SK-MEL-5 (cell line): ENCODE measurements around a stretch of chr2.

DNA sequence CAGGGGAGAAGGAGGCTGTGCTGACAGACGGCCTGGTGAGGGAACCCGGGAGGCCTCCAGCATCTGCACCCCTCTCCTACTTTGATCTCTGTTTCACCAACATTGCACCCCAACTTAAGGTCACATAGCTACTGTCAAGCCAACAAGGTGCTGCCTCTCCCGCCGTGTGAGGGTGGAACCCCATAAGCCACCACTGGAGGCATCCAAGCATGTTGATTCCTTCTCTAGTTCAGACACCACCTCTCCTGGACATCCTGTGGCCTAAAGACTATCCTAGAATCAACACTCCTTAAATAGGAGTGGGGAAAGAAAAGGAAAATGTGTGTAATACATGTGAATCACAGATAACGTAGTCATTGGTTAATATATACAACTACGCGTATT, 3.5 kb upstream of the RNPEPL1 start:
RAMPAGE:
- cytosol, long total RNA: no peak
- long total RNA: no peak
- nucleus, long total RNA: no peak

DNA sequence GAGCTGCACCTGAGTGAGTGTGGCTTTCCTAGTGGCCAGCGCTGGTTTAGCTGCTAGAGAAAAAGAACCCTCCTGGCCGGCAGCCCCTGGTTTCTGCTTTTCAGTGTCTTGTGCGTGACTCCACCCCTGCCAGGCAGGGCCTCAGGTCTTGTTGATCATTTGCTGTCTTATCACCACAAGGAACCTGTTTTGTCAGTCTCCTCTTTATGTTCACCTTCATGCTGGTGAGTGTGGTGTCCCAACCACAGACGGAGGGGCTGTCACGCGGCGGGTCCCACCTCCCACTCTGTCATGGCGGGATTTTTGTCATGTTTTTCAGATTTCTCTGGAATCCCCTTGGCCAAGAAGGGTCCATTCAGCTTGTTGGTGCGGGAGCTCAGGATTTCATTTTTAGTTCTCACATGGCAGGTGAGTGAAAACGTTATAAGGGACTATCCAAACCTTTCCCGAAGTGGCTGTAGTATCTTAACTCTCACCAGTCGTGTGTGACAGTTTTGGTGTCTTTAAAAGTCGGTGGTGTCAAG, 3.5 kb upstream of the AQP12B start:
RAMPAGE:
- cytosol, long total RNA: no peak
- long total RNA: no peak
- nucleus, long total RNA: no peak

DNA sequence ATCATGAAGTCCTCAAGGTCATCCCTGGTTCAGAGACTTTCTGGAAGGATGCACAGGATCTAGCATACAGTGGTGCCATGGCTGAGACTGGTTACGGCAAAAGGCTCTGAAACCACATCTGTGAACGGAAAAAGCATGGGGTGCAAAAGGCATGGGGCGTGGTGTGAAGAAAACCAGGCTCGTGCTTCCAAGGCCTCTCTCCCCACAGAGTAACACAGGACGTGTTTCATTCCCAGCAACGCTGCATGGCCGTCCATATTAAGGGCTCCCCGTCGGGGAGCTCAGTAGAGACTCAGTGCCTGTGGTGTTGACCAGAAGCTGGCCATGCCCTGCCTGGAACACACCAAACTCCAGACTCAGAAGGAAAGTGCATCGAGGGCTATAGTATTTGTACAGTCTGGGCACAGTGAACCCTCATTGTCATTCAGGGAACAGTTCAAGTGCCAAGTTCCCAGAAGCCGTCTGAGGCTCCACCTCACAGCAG, 18.0 kb downstream of the AQP12A start:
RAMPAGE:
- cytosol, long total RNA: no peak
- long total RNA: no peak
- nucleus, long total RNA: no peak

DNA sequence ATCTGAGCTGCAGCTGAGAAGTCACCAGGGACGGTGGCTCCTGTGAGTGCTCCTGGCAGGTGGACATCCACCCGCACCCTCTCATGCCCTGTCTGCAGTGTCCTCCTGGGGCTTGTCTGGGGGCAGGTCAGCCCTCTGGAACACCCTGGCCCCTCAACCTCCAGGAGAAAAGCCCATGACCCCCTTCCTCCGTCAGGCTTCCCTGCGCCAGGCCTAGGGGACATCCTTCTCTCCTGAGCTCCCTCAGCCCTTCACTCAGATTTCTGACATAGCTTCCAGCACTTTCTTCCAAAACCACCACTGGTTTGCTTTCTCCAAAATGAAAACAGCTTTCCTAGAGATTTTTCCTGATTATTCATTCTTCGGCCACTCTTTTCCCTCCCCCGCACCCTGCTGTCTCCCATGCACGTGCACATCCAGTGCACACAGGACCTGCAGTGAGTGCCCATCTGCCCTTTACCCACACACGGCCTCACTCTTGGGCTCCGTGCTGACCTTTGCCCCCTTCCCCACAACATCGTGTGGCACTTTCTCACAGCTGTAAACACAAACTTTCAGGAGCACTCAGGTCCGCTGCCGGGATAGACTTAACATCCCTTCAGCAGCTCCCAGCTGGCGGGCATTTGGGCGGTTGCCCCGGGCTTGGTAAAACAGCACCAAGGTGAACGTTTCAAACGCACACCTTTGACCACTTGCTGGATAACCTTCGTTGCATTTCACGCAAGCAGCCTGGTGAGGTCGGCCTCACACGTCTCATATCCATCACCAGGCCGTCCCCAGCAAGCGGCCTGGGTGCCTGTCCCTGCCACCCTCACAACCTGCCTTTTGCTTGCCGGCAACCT, 25.8 kb downstream of the KIF1A start:
RAMPAGE:
- cytosol, long total RNA: no peak
- long total RNA: no peak
- nucleus, long total RNA: no peak

DNA sequence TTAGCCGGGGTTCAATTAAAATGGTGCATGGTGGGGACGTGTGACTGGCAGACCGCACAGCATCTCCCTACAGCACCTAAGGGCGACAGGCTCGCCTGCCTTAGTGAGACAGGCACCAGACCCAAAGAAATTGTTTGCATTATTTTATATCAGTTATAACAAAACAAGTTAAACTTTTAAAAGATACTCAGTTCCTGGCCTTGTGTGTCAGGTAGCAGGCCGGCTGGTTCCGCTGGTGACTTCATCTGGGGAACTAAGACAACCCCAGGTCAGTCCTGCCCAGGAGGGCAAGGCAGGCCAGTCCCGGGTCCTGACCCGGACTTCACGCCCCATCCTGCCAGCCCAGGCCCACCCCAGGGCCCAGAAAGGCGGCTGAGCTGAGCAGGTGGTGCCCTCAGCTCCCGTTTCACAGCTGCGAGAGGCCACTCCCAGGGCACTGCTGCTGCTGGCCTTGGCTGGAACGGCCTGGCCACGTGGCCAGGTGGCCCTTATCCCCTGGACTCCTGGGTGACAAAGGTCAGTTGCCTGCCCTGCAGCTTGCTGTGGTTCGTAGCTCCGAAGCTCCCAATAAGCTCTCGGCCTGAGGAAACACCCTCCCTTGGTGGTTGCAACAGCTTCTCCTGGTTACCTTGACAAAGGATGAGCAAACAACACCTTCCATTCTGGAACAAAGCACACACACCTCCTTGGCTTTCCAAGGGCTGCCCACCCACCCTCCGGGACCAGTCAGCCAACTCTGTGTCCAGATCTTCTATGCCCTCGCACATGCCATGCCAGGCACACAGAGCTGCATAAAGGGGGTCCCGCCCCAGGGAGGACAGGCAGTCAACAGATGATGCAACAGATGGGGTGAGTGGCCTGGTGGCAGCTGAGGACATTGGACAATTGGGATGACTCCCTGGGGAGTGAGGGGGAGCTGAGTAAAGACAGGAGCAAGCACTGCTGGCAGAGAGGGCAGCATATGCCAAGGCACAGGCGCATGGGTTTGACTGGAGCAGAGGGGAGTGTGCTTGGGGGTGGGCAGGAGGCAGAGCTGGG, 11.3 kb upstream of the AGXT start:
RAMPAGE:
- cytosol, long total RNA: no peak
- long total RNA: no peak
- nucleus, long total RNA: no peak

DNA sequence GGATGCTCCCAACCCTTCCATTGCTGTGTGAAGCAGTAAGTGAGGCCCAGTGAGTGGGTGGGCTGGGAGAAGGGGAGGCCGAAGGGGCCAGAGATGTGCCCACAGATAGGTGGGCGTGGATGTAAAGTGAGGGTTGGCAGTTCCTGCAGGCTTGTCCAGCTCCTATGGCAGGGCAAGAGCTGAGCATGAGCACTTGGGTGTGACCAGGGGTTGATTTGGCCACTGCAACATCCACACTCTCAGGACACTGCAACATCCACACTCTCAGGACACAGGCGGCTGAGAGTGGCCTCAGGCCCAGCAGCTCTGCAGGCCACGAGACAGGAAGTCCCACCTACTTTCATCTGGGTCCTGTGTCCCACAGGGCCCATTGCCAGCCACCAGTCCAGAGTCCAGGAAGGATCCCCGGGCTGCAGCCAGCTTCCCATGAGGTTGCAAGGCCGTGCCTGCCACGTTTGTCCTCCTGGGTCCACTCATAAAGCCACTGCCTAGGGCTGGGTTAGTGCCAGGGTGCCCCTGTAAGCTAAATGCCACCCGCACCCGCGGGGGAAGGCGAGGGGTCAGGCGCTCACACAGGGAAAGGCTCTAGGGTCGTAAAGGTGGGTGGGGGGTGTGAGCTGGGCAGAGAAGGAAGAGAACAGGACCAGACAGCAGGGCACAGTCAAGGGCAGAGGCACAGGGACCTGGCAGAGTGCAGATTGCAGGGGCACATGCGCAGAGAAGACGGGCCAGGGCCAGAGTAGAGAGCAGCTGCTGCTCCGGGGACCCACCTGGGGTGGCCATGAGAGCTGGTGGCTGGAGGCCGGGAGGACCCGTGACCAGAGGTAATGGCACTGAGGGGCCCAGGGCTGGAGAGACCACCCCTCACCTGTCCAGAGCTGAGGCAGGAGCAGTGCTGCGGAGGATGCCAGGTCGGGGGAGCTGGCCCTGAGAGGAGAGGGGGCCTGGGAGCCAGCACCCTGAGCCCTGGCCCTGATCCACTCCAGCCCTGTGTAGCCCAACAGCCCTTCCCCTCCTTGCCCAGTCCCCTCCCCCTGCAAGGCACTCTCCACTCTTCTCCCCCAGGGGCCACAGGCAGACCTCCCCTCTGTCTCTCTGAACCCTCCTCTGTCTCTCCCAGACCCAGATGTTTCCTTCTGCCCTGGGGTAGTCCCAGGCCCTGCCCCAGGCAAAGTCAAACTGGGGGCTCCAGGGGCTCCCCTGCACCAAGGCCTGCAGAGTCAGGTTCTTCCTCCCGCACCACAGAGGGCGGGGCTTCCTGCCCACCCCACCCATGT, 8.0 kb downstream of the AGXT start:
RAMPAGE:
- cytosol, long total RNA: no peak
- long total RNA: no peak
- nucleus, long total RNA: no peak

GRCh38 chr2:240893160-240894166, 2.5 kb downstream of the MAB21L4 start:
RAMPAGE:
- cytosol, long total RNA: no peak
- long total RNA: no peak
- nucleus, long total RNA: no peak

DNA sequence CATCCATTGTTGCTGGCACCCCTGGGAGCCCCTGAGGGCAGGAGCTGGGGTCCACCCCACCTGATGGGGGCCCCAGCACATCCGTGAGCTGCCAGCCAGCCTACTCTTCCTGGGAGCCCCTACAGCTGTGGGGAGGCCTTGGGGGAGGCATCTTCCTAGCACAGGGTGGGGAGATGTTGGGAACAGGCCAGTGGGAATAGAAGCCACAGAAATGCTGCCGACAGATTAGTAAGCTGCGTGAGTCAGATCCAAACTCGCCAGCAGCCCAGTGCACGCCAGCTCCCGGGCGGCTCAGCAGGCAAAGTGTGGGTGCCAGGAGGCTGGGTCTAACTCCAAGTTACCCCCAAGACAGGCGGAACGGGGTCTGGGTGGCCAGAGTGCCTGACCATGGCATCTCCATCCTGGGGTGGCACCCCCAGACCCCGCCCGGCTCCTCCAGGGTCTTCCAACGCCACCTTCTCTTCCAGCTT, 15.2 kb downstream of the CROCC2 start:
RAMPAGE:
- cytosol, long total RNA: no peak
- long total RNA: no peak
- nucleus, long total RNA: no peak

DNA sequence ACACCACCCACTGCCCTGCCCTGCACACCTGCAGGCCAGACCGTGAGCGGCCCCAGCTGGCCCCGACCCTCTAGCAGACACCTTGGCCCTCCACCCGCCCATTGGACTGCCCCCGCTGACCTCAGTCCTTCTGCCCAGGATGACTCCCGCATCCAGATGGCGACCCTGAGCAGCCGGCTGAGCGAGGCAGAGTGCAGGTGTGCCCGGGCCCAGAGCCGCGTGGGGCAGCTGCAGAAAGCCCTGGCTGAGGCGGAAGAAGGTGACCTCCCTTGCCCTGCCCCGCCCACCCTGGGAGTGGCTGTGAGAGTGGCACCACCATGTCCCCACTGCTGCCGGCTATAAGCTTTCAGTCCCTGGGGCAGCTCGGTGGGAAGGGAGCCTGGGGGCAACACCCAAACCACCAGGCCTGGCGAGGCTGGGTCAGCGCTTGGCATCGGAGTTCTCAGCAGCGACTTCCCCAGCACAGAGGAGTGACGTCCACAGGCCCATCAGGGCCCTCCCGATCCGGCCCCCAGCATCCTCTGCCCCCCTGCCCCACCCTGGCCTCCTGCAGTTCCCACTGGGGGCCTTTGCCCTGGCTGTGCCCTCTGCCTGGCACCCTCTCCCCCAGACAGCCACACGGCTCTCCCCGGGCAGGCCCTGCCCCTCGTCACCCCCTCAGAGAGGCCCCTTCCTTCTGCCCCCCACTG, 31.1 kb upstream of the SNED1 start:
RAMPAGE:
- cytosol, long total RNA: no peak
- long total RNA: no peak
- nucleus, long total RNA: no peak

RAMPAGE:
- cytosol, long total RNA: no peak
- long total RNA: no peak
- nucleus, long total RNA: no peak
Observed at GRCh38 chr2:240999549-240999814, 1.1 kb downstream of the SNED1 start.

DNA sequence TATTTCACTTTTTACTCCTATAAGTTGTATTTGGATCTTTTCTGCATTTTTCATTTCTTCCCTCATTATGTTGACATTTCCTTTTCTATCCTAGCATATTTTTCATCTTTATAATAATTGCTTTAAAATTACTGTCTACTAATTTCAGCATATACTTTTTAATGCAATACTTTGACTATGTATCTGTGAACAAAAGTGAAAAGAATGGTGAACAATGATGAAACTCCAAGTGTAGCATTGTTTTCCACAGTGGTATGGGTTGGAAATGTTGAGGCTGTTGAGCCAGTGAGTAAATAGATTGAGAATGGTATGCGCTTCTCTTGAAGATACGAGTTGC, 7.8 kb downstream of the SNED1 start:
RAMPAGE:
- cytosol, long total RNA: no peak
- long total RNA: no peak
- nucleus, long total RNA: no peak

DNA sequence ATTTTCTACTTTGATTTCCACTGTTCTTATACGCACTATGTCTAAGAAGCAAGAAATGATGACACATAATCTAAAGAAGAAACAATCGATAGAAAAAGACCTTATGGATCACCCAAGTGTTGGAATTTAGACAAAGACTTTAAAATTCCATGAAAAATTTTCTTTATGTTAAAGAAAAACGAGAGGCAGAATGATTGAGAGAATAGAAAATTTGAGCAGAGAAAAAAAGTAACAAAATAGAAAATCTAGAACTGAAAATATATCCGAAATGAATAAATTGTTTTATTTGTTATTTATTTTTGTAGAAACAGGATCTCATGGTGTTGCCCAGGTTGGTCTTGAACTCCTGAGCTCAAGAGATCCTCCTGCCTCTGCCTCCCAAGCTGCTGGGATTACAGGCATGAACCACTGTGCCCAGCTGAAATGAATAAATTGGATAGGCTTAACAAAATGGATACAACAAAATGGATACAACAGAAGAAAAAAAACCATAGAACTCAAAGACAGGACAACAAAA, 46.0 kb downstream of the MTERF4 start:
RAMPAGE:
- cytosol, long total RNA: no peak
- long total RNA: no peak
- nucleus, long total RNA: no peak

DNA sequence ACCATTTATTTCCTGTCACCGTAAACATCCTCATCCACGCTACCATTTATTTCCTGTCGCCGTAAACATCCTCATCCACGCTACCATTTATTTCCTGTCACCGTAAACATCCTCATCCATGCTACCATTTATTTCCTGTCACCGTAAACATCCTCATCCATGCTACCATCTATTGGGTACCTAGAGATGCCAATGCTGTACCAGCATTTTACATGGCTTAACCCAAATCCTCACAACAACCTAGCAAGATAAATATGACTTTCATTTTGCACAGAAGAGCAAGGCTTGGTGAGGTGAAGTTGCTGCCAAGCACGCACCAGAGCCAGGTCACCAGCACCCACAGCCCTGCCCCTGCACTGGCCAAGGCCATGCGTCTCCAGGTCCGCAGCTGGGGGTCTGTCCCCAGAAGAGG, 6.9 kb upstream of the MTERF4 start:
RAMPAGE:
- cytosol, long total RNA: no peak
- long total RNA: no peak
- nucleus, long total RNA: no peak

RAMPAGE:
- cytosol, long total RNA: no peak
- long total RNA: no peak
- nucleus, long total RNA: no peak
Observed at GRCh38 chr2:241228603-241229598, 40.4 kb downstream of the ANO7 start.

DNA sequence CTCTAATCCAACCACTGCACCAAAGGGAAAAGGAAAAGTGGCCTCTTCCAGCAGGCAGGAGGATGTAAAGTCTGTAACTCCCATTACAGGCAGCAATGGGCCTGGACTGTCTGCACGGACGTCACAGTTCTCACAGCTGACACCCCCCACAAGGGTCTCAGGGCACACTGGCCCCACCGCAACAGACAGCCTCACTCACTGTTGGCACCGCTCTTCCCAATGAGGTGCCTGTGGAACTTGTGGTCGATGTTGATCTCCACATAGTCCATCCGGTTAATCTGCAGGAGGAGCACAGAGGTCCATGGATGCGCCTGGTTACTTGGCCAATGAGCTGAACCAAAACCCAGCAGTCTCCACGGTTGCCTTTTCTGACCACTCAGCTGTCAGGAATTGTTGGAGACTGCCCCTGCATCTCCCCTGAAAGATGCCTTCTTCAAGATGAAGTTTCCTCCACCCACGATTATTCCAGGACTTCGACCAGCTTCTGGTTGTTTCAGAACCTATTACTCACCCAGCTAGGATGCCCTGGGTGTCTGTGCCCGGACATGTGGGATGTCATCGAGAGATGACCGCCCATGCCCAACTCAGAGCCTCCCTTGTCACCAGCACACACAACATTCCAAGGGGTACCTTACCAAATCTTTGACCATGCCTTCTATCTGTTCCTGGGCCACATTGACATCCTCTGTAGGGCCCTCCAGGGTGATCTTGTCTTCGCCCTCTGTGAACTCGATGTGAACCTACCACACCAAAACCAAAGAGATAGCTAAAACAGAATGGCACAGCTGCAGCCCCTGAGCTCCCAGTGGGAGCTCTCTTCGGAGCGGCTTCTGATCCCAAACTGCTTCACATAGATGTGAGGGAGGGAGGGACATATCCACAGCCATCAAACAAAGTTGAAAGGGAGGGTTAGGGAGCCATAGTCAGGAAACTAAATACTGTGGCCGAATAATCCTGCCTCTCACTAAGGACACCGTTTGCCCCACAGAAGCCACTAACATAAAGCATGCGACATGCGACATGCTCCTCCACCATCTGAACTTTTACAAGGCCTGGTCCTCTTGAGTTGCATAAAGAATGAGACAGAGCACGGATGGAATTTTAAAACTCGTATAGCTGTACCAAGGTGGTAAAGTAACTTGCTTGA, 62.3 kb downstream of the HDLBP start:
RAMPAGE:
- cytosol, long total RNA: no peak
- long total RNA: no peak
- nucleus, long total RNA: no peak

DNA sequence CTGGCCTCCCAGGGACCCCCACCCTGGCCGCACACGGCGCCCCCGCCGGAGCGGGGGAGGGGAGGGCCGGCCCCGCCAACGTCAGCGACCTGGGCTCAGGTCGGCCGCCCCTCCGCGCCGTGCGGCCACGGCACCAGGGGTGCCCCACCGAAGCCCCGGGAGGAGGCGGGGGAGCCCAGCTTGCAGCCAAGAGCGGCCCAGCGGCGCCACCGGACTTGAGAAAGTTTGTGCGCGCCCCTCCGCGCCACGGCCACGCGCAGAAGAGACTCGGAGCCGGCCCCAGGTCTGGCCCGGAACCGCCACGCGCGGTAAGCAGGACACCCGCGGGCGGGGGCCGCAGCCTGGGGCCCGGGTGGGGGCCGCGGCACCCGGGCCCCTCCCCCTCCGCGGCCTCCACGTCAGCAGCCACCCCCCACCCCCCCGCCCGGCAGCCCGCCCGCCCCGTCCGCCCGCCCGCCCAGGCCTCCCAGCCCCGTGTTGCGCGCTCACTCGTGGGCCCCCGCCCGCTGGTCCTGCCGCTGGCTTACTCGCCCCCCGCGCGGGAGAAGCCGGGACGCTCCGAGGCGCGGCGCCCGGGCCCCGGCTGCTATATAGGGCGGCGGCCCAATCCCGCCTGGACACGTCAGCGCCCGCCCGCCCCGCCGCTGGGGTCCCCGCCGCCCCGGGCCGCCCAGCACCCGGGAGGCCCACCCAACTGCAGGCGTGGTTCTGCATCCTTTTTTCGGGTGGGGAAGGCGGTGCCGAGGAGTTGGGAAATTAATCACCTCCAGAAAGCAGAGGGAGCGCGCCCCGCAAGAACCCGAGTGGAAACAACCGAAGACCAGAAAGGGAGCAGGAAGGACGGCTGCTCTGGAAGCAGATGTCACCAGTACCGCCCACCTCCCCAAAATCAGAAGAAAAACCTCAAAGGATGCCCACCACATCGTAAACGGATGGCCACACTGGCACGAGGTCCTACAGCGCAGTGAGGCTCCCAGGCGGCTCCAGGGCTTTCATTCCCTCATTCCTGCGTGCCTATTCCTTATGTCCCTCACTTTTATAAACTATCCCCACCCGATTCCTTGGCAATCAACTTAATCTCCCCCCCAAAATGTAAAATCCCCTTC, 42.8 kb downstream of the HDLBP start:
RAMPAGE:
- cytosol, long total RNA: no peak
- long total RNA: no peak
- nucleus, long total RNA: start-site peak on the minus strand centred at position 570 of the sequence, 61 bp wide, 27 and 18 reads in 2 replicates

GRCh38 chr2:241337173-241337968, 18.7 kb upstream of the FARP2 start:
RAMPAGE:
- cytosol, long total RNA: no peak
- long total RNA: no peak
- nucleus, long total RNA: no peak

DNA sequence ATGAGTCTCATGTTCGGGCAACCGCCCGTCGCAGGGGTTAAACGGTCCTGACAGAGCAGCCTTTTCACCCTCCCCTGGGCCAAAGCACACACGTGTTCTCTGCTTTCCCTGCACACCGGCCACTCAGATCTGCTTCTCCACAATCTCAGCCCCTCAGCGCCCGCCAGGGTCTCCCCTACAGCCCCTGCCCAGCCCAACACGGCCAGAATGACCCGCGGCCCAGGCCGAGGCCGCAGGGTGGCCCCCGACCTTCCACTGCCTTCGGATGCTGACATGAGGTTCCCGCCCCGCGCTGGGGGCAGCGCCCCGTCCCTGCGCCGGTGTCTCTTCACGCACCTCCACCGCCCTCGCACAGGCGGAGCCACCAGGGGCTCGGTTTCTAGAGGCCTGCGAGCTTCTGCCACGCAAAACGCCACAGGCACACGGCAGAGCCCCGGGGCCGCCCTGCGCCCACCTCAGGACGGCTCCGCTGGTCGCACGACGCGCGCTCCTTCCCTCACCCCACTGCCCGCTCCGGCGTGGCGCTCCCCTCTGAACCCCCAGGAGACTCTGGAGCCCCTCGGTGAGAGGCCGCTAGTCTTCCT, 888 bp downstream of the STK25 start:
RAMPAGE:
- cytosol, long total RNA: no peak
- long total RNA: no peak
- nucleus, long total RNA: no peak

RAMPAGE:
- cytosol, long total RNA: no peak
- long total RNA: no peak
- nucleus, long total RNA: no peak
Observed at GRCh38 chr2:241541367-241541612, 17.3 kb upstream of the BOK start.

GRCh38 chr2:241702872-241703508, 1.2 kb downstream of the ING5 start:
RAMPAGE:
- cytosol, long total RNA: no peak
- long total RNA: no peak
- nucleus, long total RNA: no peak